A172 (cell line): ENCODE results near the gene PADI4.

- RAMPAGE, long total RNA = no peak
These were observed 16.6 kb upstream of the CROCC start for GRCh38 chr1:16904689-16906022.

GRCh38 chr1:16949033-16949511, 27.3 kb downstream of the CROCC start:
- RAMPAGE, long total RNA = no peak

GRCh38 chr1:16971801-16972836, 8.3 kb downstream of the MFAP2 start:
- RAMPAGE, long total RNA = no peak

GRCh38 chr1:16981346-16981729, 918 bp upstream of the MFAP2 start:
- RAMPAGE, long total RNA = no peak

- RAMPAGE, long total RNA = no peak
These were observed 4.3 kb upstream of the MFAP2 start for GRCh38 chr1:16984663-16985111.

DNA sequence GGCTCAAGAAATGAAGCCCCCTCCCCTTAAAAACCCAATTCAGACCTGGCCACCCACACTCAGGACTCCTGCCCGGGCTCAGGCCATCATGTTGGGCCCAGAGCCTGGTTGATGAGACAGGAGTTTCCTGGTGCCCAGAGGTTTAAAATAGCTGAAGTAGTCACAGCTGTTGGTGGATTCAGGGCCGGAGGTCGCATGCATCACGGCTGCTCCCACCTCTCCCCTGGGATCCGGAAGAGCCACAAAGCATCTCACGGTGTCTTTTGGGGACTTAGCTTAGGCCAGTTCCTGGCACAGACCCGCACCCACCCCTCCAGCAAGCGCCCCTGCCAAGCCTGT, 2.6 kb upstream of the PADI2 start:
- RAMPAGE, long total RNA = no peak

GRCh38 chr1:17156040-17156566, 36.9 kb upstream of the PADI2 start:
- RAMPAGE, long total RNA = no peak

DNA sequence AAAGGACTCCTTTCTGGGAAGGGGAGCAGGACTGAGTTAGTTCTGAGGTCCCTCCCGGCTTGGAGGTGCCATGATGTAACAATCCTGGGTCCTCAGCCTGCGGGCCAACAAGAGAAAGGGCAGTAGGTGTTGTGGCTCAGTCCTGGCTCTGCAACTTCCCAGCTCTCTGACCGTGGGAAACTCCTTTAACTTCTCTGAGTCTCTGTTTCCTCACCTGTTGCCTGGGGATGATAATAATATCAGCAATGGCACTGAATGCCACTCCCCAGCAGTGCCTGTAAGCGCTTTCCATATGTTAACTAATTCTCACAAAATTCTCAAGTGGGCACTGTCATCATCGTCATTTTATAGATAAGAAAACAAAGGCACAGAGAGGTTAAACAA, 2.3 kb downstream of the PADI3 start:
- RAMPAGE, long total RNA = no peak

GRCh38 chr1:17307796-17308408, at the start of gene PADI4:
Gene PADI4 (plus strand): TSS chr1:17308197.
- RAMPAGE, long total RNA = no peak

- RAMPAGE, long total RNA = no peak
These were observed 16.2 kb upstream of the PADI6 start for GRCh38 chr1:17355801-17356222.

- RAMPAGE, long total RNA = no peak
These were observed 11.6 kb downstream of the RCC2 start for GRCh38 chr1:17427971-17428276.

DNA sequence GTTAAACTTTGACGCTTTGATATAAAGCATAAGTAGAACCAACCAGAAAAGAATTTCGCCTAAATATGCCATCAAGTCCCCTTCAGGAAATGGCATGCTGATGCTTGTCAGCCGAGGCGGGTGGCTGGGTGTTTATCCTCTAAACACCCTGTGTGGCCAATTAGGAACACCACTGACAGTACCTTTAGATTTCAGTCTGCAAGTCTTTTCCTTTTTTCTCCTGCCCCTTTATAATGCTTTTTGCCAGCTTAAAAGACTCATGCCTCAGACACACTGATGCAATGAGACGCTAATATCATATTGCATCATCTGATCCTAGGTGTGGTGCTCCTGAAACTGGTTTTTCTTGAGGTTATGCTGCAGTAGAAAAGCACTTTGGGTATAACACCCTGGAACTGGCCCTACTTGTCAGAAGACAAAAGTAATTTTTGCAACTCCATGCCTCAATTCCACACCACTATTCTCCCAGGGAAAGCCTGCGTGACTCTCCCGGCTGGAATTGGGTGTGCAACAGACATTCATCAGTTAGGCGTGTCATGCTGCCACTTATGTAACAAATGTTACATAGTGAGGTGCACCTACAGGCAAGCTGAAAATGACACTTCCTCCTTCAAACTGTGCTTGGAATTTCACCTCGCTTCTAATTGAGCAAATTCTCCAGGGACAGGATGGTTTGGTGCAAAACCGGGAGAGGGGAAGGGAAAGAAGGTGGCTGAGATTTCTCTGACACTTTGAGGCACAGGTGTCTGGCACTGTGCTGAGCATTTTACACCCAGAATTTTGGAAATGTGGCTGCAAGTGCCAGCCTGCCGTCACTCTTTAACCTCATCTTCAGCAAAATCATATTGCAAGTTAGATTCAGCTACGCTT, 2.0 kb upstream of the RCC2 start:
- RAMPAGE, long total RNA = no peak

- RAMPAGE, long total RNA = no peak
These were observed 3.1 kb downstream of the ARHGEF10L start for GRCh38 chr1:17542573-17543069.

DNA sequence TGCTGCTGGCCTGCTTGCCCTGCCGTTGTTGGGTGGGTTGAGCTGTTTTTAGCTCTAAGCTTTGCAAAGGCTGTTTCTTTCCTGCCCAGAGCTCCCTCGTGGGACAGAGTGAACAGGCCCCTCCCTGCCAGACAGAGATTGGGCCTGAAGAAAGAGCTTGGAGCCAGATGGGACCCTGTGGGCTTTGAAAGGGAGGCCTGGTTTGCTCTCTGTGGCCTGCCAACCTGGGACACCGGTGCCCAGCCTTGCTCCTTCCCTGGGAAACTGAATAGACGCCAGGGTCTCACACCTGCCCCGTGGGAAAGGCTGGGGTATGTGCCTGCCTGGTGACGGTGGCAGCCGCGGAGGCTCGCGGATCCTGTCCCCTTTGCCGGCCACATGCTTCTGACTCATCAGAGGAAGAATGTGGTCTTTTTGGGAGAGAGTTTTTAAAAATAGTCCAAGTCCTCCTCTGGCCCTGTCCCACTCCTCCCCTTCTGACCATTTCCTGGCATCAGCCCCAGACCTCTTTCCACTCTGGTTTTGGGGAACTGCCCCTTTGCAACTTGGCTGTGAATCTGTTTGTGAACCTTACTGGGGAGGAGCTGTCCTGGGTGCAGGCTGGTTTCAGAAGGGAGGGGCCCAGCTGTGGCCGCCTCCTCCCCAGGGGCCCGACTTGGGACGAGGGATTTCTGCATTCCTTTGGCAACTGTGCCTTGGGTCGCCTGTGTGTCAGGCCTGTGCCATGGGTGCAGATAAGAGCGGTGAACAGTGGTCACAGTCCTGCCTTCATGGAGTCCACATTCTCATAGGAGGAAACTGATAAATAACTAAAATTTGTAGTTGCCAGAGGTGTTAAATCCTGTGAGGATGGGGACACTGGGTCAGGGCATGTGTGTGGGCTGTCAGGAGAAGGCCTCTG, 30.2 kb downstream of the ARHGEF10L start:
- RAMPAGE, long total RNA = no peak

DNA sequence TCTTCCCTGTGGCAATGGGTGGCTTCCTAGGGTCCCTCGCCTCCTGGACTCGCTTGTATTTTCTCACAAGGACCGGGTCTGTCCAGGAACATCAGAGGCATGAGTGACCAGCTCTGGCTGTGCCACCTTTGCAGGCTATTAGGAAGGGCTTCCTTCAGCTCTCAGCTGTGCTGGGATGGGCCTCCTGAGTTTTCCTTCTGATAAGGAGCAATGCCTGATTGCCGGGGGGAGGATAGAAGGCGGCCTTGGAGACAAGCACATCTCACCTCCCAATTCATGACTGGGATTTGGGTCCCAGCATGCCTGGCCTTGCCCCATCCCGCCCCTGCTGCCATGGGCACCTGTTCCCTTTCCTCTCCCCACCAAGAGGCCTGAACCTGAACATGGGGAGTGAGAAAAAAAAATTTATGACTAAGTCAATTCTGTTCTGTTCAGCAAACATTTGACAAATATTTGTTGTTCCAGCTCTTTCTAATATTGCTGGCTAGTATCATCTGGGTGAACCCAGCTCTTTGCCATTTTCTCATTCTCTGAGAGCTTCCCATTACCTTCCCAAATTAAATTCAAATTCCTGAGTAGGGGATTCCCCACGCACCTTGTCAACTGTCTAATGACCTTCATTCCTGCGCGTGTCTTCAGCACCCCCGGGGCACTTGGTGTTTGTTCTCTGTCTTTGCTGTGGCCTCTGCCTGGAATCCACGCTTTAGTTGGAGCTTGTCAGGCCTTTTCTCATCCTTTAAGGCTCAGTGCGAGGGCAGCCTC, 42.6 kb downstream of the ARHGEF10L start:
- RAMPAGE, long total RNA = no peak

GRCh38 chr1:17583238-17583440, 43.6 kb downstream of the ARHGEF10L start:
- RAMPAGE, long total RNA = no peak

DNA sequence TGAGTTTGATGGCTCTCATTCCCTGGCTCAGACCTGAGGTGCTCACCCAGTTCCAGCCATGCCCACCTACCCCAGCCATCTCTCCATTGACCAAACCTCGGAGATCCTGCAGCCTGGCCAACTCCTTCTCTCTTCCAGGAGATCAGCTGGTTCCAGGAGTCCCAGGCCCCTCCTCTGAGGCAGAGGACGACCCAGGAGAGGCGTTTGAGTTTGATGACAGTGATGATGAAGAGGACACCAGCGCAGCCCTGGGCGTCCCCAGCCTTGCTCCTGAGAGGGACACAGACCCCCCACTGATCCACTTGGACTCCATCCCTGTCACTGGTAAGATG, 47.8 kb downstream of the ARHGEF10L start:
- RAMPAGE, long total RNA = no peak

- RAMPAGE, long total RNA = no peak
These were observed 48.5 kb downstream of the ARHGEF10L start for GRCh38 chr1:17587654-17588706.

- RAMPAGE, long total RNA = no peak
These were observed 91.5 kb downstream of the ARHGEF10L start for GRCh38 chr1:17630955-17631366.

- RAMPAGE, long total RNA = no peak
These were observed 107.4 kb downstream of the ARHGEF10L start for GRCh38 chr1:17646771-17647491.